Measurements from ENCODE around the gene RIPK1.

- PRO-cap, 6 experiments, result no peak in any of the 6 experiments
- RAMPAGE, long total RNA, 2 experiments, result no peak in any of the 2 experiments
- RRBS, result no CpG with 5 or more reads among the region's 12 CpGs
These were observed 31.6 kb downstream of the FOXC1 start for GRCh38 chr6:1641244-1641776.

- PRO-cap, 6 experiments, result no peak in any of the 6 experiments
- RAMPAGE, long total RNA, 2 experiments, result no peak in any of the 2 experiments
- RRBS, result 100% methylated on average over 2 of the region's 7 CpGs
These were observed 132.6 kb downstream of the FOXC1 start for GRCh38 chr6:1742287-1742784.

DNA sequence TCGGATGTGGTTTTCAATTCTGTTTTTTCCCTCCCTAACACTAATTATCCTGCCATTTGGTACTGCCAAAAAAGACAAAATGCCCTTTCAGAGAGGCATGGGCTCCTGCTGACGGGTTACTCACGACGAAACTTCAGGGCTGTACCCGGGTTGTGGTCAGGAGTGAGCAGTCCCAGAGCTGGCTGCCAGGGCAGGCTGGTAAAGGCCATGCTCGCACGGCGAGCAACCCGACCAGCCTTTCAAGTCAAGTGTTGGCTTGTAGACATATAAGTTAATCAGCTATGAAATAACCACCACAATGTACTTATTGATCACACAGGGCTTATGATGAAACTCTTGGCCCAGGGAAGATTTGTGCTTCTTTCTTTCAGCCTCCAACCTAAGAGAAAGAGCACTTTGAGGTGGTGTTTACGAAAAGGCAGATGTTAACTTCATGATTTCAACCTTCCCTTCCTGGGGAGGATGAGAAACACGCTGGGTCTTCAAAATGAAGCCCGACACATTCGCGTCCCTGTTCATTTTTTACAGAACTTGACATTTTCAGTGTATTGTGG lies 152.6 kb downstream of the FOXC1 start:
- PRO-cap, 6 experiments, result no peak in any of the 6 experiments
- RAMPAGE, long total RNA, 2 experiments, result no peak in any of the 2 experiments
- RRBS, result no CpG with 5 or more reads among the region's 14 CpGs

DNA sequence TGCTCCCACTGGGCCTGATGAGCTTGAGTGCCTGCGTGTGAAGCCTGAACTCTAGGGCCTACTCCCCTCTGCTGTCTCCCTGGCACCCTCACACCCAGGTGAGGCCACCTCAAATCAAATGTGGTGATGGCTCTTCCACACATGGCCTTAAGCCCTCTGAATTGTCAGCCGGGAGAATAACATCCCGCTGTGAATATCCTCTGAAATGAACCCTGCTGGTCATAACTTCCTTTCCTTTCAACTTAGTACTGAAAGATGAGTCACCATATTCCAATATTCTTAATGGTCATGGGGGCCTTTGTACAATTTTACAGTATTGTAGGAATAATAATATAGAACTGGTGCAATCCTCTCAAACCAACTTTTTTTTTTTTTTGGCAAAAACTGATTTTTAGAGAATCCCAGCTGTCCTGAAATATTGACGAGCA lies 171.8 kb downstream of the FOXC1 start:
- PRO-cap, 6 experiments, result no peak in any of the 6 experiments
- RAMPAGE, long total RNA, 2 experiments, result no peak in any of the 2 experiments
- RRBS, result no CpG with 5 or more reads among the region's 4 CpGs

- PRO-cap, 6 experiments, result no peak in any of the 6 experiments
- RAMPAGE, long total RNA, 2 experiments, result no peak in any of the 2 experiments
- RRBS, result no CpG with 5 or more reads among the region's 14 CpGs
These were observed 223.0 kb downstream of the FOXC1 start for GRCh38 chr6:1832617-1833231.

GRCh38 chr6:1864573-1864941 lies 254.8 kb downstream of the FOXC1 start:
- PRO-cap, 6 experiments, result no peak in any of the 6 experiments
- RAMPAGE, long total RNA, 2 experiments, result no peak in any of the 2 experiments
- RRBS, result no CpG with 5 or more reads among the region's 3 CpGs

DNA sequence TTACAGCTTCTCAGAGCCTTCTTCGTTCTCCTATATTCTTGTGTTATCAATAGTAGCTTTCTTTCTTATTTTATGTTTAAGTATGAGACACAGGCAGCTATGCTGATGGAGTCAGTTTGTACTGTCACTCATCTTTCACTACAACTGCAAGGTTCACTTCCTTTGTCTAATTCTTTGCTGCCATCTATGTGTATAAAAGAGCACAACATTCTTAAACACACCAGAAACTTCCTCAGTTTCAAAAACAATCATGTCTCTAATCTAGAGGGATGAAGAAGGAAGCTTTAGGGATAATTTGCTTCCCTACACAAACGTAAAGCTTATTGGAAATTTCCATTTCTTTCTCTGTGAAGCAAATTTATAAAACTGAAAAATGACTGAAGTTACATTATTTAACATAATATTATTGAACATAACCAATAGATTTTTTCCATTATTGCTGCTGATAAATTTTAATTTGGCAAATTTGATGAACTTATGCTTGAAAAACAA lies 141.1 kb downstream of the GMDS start:
- PRO-cap, 6 experiments, result no peak in any of the 6 experiments
- RAMPAGE, long total RNA, 2 experiments, result no peak in any of the 2 experiments
- RRBS, result no CpG with 5 or more reads among the region's 2 CpGs

- PRO-cap, 6 experiments, result no peak in any of the 6 experiments
- RAMPAGE, long total RNA, 2 experiments, result no peak in any of the 2 experiments
- RRBS, result no CpG with 5 or more reads among the region's 13 CpGs
These were observed 54.0 kb upstream of the GMDS start for GRCh38 chr6:2299081-2300035.

DNA sequence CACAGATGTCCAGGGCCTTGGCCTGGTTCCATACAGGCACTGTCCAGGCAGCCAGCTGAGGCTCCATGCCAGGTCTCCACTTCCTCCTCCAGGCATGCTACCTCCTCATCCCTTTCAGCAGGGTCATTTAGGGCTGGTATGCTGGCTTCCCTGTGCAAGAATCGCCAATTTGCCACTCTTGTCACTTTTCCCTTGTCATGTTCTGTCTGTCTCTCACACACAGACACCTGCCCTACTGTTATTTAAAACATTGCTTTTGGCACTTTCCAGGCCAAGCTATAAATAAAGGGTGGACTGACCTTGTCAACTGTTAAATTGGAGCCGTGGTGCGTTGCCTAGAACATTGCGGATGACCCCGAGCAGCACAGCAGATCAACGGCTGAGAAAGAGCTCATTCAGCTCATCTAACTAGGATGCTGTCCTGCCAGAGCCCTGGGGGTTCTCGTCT lies 235.2 kb upstream of the GMDS start:
- PRO-cap, 6 experiments, result peak in 1 of 6 experiments; most common plus-strand start position 340 of the sequence (in 1)
- RAMPAGE, long total RNA, 2 experiments, result no peak in any of the 2 experiments
- RRBS, result no CpG with 5 or more reads among the region's 7 CpGs

DNA sequence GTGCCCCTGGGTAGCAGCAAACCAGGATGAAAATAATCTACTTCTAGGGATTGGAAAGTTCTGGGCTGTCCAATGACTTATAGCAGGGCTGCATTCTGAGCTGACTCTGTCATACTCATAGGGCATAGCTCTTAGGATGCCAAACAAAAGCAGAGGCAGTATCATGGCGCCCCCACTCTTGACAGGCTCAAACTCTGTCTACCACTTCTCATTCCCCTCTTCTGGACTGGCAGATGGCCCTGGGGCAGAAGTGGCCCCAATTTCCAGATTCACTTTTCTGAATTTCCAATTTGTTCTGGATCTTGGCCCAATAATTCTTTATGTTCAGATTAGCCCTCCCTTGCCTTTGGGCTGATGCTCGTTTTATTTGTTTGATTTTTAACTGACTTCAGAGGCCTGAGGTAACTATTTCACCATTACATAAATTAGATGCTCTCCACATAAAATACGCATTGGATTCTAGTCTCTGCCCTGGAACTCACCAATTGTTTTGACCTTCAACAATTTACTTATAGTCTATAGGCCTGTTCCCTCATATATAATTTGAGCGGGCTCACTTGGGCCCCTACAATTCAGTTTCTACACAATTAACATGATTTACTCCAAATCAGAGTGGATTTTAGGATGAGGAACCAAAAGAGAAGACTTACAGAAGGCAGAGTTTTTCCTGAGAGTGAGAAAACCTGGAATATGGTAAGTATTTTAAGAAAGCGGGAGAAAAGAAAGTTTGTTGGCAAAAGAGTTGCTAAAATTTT lies 10.0 kb downstream of the SERPINB1 start:
- PRO-cap, 6 experiments, result no peak in any of the 6 experiments
- RAMPAGE, long total RNA, 2 experiments, result no peak in any of the 2 experiments
- RRBS, result no CpG with 5 or more reads among the region's 5 CpGs

DNA sequence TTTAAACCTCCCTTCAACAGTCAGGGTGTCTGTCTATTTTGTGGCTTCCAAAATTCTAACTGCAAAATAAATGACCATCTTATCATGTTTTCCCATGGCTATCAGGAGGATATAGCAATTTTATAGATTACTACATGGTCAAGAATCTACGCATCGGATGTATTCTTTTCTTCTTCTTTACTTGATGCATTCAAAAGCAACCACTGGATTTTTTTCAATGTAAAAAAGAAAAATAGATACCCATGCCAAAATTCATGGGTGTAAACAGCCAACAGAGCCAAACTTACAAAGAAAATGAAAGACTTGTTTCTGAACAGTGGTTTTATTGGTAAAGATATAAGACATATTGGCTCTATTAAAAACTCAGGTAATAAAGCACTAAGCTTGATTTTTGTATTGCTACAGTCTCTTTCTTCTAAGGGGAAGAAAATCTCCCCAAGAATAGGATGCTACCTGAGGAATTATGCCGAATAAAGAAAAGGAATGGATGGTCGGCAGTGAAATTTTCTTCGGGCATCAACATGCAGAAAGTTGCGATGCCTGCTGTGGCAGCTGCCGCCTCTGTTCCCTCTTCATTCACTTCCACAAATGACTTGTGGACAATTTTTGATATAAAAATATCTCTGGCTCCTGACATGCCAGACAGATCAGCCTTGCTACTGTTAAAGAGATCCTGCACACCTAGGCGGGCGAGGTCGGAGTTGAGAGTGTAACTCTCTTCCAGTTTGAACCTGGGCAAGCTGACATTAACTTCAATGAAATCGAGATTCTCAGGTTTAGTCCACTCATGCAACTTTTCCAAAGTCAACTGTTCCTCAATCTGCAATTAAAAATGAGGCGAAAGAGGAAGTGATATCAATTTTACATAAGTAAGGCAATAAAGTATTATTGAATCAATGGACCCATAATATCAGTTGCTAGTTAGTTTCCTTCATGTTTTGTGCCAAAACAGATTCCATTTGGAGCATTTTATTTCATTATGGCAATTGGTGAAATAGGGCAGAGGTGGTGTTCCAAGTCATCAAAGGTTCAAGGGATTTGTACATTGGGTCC lies 8.1 kb downstream of the SERPINB1 start:
- PRO-cap, 6 experiments, result no peak in any of the 6 experiments
- RAMPAGE, long total RNA, 2 experiments, result no peak in any of the 2 experiments
- RRBS, result no CpG with 5 or more reads among the region's 12 CpGs

DNA sequence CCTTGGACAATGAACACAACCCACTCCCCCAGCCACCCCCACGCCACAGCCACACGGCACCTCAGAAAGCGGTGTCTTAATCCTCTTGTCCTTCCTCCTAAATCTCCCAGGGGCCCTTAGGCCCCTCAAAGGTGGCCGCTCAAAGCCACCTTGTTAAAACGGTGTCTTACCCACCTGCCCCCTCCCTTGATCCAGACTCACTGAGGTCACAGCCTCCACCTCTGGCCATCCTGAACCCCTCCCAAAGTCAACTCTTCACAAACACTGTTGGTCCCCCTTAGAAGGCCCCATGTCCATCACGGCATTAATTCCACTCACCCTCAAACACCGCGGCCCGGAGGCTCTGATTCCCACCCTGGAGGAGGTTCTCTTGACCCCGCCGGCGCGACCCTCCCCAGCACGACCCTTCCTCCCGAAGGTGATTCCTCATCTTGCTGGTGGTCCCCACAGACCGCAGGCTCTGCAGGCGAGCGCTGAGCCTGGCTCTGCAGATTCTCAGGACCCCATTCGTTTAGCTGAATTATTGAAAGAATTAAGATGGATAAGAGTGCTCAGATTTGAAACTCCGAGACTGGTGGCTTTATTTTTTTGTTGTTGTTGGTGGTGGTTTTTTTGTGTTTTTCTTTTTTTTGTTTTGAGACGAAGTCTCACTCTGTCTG lies 1.1 kb downstream of the SERPINB9 start:
- PRO-cap, 6 experiments, result no peak in any of the 6 experiments
- RAMPAGE, long total RNA, 2 experiments, result no peak in any of the 2 experiments
- RRBS, result no CpG with 5 or more reads among the region's 21 CpGs

- PRO-cap, 6 experiments, result peak in 1 of 6 experiments; most common plus-strand start chr6:2947731 (in 1); most common minus-strand start chr6:2947536 (in 1)
- RAMPAGE, long total RNA, 2 experiments, result no peak in any of the 2 experiments
- RRBS, result no CpG with 5 or more reads among the region's 6 CpGs
These were observed 24.0 kb downstream of the SERPINB6 start for GRCh38 chr6:2947265-2947830.

DNA sequence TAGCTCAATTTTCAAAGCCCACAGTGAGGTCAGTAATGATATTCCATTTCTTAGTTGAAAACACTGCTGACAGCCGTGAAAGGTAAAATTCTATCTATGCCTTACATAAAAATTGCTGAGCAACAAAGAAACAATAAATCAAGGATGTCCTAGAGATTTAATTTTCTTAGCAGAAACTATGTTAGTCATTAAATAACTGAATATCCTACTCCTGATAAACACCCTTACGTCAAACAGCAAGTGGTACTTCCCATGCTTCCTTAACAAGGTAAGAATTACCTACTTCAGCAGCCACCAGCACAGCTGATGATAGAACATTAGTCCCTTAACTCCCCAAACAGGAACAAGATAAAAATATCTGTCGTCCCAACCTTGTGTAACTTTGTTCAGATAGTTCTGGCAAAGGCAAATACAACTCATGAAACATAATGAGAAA lies 8.8 kb downstream of the SERPINB6 start:
- PRO-cap, 6 experiments, result no peak in any of the 6 experiments
- RAMPAGE, long total RNA, 2 experiments, result no peak in any of the 2 experiments
- RRBS, result no CpG with 5 or more reads among the region's 3 CpGs

DNA sequence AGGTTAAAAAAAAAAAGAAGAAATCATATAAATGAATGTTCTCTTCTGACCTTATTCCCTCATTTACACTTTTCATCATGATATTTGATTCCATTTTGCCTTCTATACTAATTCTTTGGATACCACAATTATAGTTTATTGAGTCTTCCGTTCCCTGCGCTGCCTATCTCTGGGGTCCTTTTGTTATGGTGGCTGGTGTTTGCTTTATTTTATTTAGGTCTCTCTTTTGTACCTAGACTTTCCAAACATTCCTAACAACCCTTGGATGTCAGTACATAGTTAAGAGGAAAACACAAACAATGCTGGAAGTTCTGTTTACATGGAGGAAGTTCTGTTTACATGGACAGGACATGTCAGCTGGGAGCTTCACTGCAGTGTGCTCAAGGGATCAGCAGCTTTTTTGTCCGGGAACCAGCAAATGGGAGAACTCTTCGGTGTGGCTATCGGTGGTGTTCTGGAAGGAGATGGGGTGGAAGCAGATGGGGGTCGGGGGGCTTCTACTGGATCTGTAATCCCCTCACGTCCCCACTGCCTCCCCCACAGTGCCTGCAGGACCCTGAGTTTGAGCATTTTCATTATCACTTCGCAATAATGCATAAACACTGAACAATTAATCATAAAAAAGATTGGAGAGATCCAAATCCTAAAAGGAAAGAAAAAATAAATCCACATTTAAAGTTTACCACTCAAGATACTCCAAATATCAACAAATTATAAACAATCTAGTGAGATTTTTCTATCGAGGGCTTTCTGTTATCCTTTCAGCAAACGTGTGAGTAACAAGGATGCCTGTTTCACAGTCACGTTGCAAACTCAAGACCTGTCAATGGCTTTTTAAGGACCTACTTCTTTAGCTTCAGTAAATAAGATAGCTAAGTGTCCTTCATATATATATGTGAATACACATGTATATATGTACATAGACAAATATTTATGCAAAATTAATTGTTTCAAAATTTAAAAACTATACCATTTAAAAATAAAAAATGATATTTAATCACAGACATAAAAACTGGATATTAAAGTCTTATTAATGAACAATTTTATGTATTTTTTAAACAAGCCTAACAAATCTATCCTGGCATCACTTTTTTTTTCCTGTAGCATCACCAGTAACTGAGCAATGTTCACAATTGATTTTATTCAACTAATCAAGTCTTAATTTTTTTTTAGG lies 2.5 kb downstream of the SERPINB6 start:
- PRO-cap, 6 experiments, result no peak in any of the 6 experiments
- RAMPAGE, long total RNA, 2 experiments, result no peak in any of the 2 experiments
- RRBS, result no CpG with 5 or more reads among the region's 11 CpGs

DNA sequence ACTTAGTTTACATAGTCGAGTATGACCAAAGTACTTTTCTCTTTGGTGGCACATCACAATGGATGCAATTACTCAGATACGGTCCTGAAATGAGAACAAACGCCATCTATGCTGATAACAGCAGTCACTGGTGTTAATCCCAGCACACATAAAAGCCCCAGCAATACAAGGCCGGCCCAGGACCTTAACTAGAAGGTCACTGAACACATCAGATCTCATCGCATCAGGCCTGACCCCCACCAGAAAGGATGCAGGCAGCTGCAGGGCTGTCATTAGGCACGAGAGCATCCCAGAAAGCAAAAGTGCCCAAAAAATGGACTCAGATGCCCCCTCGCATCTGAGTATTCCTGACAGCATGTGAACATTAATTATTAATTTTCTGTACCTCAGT lies 1.1 kb downstream of the SERPINB6 start:
- PRO-cap, 6 experiments, result no peak in any of the 6 experiments
- RAMPAGE, long total RNA, 2 experiments, result no peak in any of the 2 experiments
- RRBS, result no CpG with 5 or more reads among the region's 7 CpGs

DNA sequence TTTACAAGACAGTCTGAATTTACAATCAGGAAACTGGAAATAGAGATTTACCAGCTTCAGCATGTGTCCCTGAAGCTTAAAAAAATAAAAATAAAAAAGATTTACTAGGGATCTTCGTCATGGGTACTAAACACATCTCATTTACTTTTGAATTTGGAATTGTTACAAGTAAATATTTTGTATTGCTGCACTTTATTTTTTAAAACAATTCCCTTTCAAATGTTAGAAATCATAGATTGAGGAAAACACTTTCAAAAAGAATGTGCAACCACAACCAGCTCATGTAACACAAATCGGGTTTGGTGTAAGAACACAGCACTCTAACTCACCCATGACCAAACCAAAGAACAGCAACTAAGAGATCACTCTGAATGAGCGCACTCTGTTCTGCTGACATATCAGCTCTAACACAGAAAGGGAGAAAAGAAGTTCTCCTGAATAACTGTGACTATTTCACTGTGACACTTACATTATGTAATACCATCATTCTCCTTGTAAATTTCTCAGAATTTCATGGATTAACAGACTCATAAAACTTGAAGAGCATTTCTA lies 6.8 kb upstream of the SERPINB6 start:
- PRO-cap, 6 experiments, result no peak in any of the 6 experiments
- RAMPAGE, long total RNA, 2 experiments, result no peak in any of the 2 experiments
- RRBS, result no CpG with 5 or more reads among the region's 3 CpGs

DNA sequence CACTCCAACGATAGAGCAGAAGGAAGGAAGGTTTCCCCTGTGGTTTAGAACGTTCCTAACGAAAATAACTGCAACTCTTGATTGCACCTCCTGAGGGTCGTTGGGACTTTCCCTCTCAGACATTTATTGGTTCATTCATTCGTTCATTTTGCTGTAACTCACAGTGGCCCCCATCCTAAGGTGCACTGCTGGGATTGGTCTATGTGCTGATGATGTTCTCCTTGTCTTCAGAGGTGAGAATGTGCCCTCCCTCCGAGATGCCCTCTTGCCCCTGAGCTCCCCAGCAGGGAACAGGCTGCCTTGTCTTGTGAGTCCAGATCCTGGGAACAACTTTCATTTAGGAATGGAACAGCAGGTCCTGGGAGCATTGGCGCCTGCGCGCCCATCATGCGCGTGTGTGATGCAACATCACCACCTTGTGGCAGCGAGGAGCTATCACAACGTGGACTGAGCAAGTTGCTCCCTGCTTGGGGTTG lies 12.5 kb upstream of the RIPK1 start:
- PRO-cap, 6 experiments, result peak in 1 of 6 experiments; most common minus-strand start position 307 of the sequence (in 1)
- RAMPAGE, long total RNA, 2 experiments, result no peak in any of the 2 experiments
- RRBS, result no CpG with 5 or more reads among the region's 13 CpGs

DNA sequence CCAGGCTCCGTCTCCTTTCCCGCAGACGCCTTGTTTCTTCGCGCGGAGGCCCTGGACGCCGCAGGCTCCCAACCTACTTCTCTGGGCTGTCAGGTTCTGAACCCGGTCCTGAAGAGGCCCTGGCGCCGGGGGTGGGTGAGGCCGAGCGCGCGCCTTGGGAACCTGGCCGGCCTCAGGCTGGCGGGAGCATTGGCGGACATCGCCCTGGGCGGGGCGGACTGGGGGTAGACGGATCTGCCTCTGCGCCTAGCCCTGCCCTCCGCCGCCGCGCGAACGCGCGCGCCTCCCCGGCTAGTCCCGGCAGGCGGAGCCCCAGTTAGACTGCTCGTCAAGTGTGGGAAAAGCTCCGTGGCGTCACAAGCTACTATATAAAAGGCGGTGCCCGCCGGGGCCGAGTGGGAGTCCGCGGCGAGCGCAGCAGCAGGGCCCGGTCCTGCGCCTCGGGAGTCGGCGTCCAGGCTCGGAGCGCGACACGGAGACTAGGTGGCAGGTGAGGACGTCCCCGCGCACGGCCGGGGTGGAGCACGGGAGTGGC lies 4.7 kb upstream of the RIPK1 start:
- PRO-cap, 6 experiments, result peak in 6 of 6 experiments; most common plus-strand start position 398 of the sequence (in 6); most common minus-strand start position 220 of the sequence (in 6)
- RAMPAGE, long total RNA, 2 experiments, result start-site peak on the plus strand in 1 of 2 experiments, centred at position 331 of the sequence, 24 reads per replicate
- RRBS, result 1% methylated on average over 24 of the region's 61 CpGs

GRCh38 chr6:3068040-3069254 lies at the start of gene RIPK1:
TSS of gene RIPK1 (plus strand) at chr6:3068494.
- PRO-cap, 6 experiments, result peak in 6 of 6 experiments; most common plus-strand start chr6:3069060 (in 6); most common minus-strand start chr6:3068841 (in 5)
- RAMPAGE, long total RNA, 2 experiments, result start-site peak on the plus strand in 1 of 2 experiments, at chr6:3068539-3068604 at its widest, 15 reads per replicate
- RRBS, result 1% methylated on average over 70 of the region's 122 CpGs